AG04449 (cell line): ENCODE results near the gene PRKCE.

DNA sequence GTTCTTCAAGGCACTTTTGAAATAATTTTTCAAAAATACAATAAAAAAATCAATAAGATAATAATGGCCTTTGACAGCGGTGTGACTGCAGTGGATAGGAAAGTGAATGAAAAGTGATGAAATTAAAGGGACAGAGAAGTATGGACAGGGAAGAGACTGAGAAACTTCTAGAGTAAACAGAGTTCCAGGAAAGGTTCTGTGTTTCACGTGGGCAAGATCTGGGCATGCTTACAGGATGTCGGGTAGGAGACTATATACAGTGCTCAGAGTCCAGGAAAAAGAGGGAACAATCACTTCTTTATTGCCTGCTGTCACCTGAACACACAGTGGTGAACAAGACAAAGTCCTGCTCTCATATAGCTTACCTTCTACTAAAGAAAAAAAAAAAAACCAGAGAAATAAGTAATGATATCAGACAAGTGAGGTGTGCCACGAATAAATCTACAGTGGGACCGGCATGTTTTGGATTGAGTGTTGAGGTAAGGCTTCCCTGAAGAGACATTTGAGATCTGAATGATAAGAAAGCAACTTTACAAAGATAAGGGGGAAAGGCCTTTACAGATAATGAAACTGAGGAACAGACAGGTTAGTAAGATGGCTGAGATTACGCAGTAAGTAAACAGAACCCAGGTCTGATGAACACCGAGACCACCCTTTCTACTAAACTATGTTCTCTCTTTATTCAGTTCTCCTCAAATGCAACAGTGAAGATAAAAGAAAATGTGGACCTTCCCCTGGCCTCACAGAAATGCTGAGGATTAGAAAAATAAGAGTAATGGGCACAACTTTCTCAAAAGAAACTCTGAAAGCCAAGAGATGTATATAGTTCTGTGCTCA lies 2.2 kb downstream of the LRPPRC start:
- RRBS = no CpG with 5 or more reads among the region's 7 CpGs

GRCh38 chr2:44061910-44062306 lies 66.1 kb upstream of the LRPPRC start:
- RRBS = no CpG with 5 or more reads among the region's 7 CpGs

DNA sequence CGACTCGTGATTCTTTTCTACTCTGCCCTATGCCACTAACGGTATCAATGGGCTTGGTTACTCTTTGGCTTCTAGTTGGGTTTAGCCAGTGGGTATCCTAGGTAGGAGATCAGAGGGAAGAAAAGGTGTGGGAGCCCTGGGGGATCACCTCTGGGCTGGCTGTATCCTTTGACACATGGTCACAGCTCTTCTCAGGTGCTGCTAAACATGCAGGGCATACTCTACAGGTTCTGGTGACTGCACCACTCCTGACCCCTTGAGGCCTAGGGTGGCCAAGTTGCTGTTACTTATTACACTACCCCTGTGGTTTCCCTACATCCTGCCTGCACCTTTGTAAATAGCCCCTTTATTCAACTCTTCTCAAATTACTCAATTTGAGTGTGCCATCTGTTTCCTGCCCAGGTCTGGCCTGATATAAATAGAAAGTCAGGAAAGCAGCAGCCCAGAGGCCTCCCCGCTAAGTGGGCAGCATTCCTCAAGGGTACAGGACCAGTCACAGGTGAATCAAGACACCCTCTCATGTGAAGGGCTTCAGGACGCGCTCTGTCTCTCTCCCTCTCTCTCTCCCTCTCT lies 78.2 kb upstream of the PPM1B start:
- RRBS = no CpG with 5 or more reads among the region's 6 CpGs

DNA sequence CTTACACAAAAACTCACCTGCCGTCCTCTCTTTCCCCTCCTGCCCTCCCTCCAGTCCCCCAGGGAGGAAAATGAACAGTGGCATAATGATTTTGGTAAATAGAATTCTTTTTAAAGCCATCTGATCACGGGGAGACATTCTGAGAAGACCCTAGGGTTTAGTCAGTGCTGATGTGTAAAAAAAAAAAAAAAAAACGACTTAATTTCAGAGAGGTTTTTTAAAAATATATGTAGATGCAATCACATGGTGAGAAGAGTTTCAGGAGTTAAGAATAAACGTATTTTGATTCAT lies 135.1 kb upstream of the SIX3 start:
- RRBS = no CpG with 5 or more reads among the region's 4 CpGs

- RRBS = no CpG with 5 or more reads among the region's 14 CpGs
Observed at GRCh38 chr2:44941136-44941593, 337 bp upstream of the SIX3 start.

DNA sequence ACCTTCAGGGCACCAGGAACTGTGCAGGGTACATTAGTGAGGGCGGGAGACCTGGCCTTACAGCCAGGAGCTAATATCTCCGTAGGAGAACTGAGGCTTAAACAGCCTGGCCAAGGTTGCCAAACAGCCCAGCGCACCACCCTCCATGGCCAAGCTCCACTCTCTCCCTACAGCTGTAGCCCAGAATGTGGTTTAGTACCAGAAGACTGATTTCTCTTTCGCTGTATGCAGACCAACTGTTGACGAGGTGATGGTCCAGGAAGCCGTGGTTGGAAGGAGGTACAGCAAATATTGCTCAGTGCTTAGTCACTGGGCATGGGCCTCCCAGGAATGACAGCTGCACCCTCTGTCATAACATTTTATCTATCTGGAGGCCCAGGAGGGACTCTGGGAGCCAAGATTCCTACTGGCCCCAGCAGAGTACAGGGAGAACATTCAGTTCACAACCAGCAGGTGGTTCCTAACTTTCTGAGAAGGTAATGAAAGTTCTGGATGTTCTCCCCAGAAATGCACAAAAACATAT lies 228.8 kb upstream of the SIX2 start:
- RRBS = no CpG with 5 or more reads among the region's 6 CpGs

- RRBS = 3% methylated on average over 33 of the region's 100 CpGs
Observed at GRCh38 chr2:45651409-45652474, at the start of gene PRKCE. PRKCE (plus strand) TSS chr2:45651675.

DNA sequence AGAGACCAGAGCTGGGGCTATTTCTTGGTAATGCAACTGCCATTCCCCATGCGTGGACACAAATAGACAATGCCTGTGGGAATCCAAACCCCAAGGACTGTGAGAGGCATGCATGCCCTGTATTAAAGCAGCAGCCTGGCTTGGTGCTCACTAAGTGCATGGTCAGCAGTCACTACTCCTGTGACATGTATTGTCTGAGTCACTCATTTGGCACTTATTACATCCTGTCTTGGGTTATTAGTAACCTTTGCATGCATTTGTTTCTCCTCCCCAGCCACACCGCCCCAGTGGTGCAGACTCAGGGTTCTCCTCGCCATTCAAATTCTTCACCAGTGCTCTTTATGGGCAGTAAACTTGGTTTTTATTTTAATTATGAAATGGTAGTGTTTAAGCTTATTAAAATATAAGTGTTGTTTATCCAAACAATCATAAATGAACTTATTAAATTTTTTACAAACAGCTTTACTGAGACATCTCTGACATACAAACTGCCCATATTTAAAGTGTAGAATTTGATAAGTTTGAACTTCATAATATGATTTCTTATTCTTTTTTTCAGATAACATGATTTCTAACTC lies 30.3 kb downstream of the PRKCE start:
- RRBS = no CpG with 5 or more reads among the region's 3 CpGs

- RRBS = no CpG with 5 or more reads among the region's 8 CpGs
Observed at GRCh38 chr2:45684510-45685406, 33.3 kb downstream of the PRKCE start.

GRCh38 chr2:45774498-45775217 lies 123.2 kb downstream of the PRKCE start:
- RRBS = no CpG with 5 or more reads among the region's 11 CpGs

GRCh38 chr2:45833651-45834345 lies 182.3 kb downstream of the PRKCE start:
- RRBS = no CpG with 5 or more reads among the region's 4 CpGs

- RRBS = no CpG with 5 or more reads among the region's 8 CpGs
Observed at GRCh38 chr2:46029237-46030358, 267.6 kb upstream of the EPAS1 start.

DNA sequence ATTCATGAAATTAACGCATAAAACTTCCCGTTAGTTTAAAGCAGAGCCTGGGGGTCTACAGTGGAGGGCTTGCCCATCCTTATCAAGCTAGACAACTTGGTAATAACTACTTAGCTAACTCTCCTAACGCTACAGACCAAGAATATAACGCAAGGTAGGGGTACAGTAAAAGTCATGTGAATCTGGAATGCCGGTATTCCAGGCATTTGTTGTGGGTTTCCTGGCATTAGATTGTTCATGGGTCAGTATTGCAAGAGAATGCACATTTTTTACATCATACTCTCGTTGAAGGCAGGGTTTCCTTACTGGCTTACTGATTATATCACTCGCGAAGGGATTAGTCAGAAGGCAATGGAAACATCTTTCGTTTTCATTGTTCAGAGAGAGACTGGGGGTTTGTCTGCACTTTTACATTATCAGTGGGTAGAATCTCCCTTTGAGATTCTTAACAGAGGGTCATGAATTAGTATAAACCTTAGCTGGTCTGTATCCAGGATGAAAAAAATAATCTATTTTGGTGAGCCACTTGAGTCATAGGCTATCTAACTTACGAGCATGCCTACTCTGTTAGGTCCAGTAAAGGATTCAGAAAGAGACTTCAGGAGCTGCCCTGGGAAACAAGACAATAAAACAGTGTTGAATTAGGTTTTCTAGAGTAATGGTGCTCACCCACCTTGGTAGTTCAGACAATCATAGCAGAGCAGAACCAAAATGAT lies 229.4 kb upstream of the EPAS1 start:
- RRBS = no CpG with 5 or more reads among the region's 10 CpGs

GRCh38 chr2:46073316-46074169 lies 223.7 kb upstream of the EPAS1 start:
- RRBS = no CpG with 5 or more reads among the region's 11 CpGs

- RRBS = no CpG with 5 or more reads among the region's 5 CpGs
Observed at GRCh38 chr2:46097583-46098288, 199.5 kb upstream of the EPAS1 start.

GRCh38 chr2:46239677-46240234 lies 57.5 kb upstream of the EPAS1 start:
- RRBS = no CpG with 5 or more reads among the region's 5 CpGs

GRCh38 chr2:46273208-46273520 lies 24.0 kb upstream of the EPAS1 start:
- RRBS = no CpG with 5 or more reads among the region's 6 CpGs

DNA sequence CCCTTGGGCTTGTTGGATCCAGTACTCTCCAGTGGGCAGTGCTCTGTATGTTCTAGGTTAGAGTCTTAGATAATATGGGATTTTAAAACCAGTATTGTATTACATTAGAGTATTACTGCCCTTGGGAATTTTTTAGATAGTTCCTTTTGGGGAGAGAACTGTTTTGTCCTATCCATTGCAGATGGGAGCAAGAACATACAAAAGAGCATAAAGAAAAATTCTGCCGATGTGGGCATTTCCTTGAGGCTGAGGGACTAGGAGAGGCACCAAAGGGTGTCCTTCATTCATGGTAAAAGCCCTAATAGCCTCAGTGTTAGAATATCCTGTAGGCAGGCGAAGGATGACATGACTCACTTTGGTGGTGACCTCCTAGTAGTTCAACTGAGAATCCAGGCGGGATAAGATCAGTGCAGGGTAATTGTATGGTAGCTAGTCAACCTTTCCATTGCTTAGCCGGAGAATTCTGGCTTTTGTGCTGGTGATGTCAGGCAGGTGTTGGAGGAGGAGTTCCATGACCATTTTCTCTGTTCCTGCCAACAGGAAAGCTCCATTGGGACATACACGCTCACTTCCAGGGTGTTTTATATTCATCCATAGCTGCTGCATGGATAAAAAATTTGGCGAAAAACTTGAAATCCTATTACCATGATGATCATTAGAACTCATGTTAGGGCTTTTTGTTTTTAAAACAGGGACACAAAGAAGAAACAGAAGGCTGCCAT lies 28.1 kb downstream of the EPAS1 start:
- RRBS = no CpG with 5 or more reads among the region's 6 CpGs

GRCh38 chr2:46335558-46336408 lies 38.6 kb downstream of the EPAS1 start:
- RRBS = 3% methylated on average over 3 of the region's 20 CpGs

GRCh38 chr2:46360577-46361363 lies 63.6 kb downstream of the EPAS1 start:
- RRBS = 93% methylated on average over 3 of the region's 13 CpGs